A375 (cell line): Measurements from ENCODE around the gene HOXA3.

DNA sequence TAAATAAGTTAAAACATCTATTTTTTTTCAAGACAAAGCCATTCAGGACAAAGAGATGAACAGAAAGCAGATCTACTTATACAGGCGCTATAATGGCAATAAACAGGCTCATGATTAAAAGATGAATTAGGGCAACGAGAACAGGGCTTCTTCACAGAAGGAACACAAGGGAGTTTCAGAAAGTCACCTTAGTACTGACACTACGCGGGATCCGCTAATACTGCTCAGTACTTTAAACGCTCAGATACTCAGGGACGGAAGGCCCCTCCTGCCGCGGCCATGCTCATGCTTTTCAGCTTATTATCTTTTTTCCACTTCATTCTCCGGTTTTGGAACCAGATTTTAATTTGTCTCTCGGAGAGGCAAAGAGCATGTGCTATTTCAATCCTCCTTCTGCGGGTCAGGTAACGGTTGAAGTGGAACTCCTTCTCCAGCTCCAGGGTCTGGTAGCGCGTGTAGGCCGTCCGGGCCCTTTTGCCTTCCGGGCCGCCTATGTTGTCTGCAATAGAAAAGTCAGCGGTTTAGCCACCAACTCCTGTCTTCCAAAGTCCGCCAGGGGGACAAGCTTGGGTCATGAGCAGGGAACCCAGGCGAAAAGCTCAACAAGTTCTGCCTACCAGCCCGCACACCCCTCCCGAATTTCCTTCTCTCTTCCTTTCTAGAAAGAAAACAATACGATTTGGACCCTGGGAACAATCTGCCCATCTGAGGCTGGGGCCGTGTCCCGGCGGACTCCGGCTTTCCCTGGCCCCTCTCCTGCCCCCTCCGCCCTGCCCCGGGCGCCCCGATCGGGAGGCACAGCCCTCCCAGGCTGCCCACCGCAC, 1.7 kb downstream of the HOXA5 start:
- RAMPAGE, long total RNA = no peak

DNA sequence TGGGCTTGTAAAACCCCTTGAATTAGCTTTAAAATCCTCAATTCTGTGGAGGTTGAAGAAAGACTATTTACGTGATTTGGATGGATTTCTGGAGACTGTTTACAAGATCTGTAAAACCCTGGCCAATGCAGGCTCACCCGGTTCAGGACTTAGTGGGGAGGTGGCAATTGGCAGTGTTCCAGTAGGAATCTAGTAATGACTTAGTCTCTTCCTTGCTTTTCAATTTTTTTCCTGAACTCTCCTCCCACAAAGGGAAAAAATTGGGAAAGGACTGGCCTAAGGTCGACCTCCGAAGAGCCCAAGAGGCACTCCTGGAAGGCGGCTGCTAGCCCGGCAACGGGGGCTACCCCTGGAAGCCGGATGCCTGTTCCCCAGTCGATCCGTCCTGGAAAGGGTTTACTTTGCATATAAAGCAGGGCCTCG, 1.7 kb upstream of the HOXA6 start:
- RAMPAGE, long total RNA = no peak

GRCh38 chr7:27151880-27153191, at the start of gene HOXA3:
Gene HOXA3 (minus strand): TSS chr7:27152583.
- RAMPAGE, long total RNA = no peak

DNA sequence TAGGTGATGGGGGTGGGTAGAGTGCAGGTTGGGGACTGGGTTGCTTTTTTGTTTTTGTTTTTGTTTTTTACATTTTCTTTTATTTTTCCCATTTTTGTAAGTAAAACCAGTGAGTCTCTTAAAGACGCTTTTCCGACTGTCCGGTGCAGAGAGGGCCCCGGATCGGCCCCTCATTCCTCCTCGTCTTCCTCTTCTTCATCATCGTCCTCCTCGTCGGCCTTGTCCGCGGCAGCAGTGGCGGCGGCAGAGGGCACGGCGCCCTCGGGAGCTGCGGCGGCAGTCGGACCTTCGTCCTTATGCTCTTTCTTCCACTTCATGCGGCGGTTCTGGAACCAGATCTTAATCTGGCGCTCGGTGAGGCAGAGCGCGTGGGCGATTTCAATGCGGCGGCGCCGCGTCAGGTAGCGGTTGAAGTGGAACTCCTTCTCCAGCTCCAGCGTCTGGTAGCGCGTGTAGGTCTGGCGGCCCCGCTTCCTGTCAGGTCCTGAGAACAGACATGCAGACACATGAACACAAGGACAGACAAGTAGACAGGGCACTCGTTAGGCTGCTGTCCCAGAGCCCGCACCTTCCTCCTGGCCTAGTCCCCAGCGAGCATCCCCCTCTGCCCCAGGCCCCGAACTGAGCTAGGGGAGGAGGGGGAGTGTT, 1.6 kb downstream of the HOXA7 start:
- RAMPAGE, long total RNA = no peak

- RAMPAGE, long total RNA = no peak
Measured at GRCh38 chr7:27157366-27158504, 1.3 kb upstream of the HOXA7 start.

DNA sequence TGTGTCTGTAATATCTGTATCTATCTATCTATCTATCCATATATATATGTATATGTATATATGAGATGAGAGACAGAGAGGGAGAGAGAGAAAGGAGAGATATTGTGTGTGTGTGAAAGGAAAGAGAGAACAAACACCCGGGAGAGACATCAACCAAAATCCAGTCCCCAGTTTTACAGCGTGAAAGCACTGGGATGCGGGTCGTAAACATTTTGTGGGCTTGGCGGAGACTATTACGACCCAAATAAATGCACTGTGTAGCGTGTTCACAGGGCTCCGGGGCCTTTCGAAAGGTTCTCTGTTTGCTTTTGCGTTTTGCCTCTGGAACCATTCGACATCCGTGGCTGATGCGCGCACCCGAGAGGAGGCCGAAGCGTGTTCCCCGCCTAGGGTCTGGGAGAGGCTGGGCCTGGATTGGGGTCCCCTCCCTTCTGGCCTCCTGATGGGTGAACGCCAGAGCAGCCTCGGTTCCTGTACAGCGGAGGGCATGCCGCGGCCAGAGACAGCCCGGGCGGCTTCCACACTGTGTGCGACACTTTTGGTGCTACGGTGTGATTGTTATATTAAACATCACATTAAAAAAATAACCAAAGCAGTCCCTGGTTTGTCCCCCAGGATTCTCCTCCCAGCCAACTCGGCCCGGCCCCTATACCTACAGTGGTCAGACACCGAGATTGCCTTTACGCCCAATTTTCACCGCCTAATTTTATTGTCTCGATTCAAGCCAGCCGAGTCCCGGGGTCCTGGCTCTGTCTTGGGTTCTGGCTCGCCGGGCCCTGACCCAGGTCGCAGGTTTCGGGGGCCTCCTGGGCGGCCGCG, 3.6 kb upstream of the HOXA7 start:
- RAMPAGE, long total RNA = no peak

GRCh38 chr7:27170766-27171006, 3.4 kb downstream of the HOXA10 start:
- RAMPAGE, long total RNA = no peak

GRCh38 chr7:27173572-27174006, 531 bp downstream of the HOXA10 start:
- RAMPAGE, long total RNA = no peak

GRCh38 chr7:27175094-27176382, 1.4 kb upstream of the HOXA10 start:
- RAMPAGE, long total RNA = no peak

- RAMPAGE, long total RNA = no peak
Measured at GRCh38 chr7:27180543-27181732, 4.1 kb downstream of the HOXA11 start.

GRCh38 chr7:27193931-27194184, 6.0 kb downstream of the HOXA13 start:
- RAMPAGE, long total RNA = no peak

DNA sequence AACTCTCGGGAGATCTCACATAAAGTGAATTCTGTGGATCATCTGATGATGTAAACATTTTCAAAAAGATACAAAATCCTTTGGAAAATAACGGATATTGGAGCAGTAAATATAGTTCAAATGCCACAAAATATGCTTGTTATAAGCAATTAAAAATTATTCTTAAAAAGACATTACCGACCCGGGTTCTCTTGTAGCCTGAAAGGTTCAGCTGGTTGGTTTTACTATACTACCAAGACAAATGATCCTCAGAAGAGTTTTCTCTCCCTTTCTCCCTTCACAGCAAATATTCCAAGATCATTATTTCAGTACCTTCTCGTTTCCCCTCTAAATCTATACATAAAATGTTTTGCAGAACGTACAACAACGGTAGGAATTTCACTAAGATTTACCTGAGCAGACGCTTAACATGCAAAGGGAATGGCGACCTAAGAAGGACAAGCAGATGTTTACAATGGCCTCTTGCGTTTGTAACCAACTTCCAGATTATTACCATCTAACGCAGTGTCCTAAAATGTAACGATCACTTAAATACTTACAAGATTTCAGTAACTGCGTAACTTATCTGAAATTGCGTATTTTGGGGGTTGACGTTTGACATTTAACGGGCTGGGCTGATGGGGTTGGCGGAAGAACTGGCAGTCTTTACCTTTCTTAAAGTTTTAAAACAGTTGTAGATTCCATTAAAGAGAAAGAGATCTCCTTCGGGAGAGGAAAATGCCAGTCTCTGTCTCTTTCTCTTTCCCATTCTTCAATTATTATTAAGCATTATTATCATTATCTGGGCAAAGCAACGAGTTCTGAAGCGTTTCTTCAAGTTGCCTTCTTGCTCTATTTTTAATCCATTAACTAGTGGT, 2.3 kb downstream of the HOXA13 start:
- RAMPAGE, long total RNA = no peak

DNA sequence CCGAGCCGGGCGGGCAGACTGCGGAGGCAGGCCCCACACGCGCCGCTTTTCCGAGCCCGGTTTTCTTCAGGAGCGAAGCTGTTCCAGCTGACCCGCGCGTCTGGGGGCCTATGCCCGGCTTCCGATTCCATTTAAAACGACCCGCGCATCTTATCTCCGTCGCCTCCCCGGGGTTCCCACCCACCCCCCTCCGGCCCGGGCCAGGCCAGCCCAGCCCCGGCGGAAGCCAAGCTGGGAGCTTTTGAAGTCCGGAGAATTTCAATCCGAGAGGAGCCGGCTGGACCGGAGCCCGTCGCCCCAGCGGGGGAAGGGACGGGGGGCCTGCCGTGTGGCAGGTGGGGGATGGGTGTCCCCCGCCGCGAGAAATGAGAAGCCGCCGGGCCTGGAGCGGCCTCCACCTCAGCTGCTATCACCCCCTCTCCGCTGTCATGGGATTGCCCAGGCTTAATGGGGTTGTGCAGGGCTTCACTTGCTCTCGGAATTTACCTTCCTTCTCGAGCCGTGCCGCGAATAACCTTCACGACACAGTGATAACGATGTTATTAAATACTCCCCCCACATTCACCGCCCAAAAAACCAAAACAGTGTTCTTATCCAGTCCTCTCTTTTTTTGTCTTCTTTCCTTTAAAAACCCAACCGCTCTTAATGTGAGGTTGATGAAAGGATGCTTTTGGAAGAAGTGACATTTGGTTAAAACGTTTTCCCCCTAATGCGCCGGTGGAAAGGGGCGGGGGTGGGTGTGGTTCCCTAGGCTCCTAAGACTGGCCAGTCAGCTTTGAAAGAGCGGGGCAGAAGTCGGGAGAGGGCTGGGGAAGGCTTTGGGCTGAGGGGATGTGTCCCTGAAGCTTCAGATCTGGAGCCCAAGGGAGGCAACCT, 2.9 kb upstream of the EVX1 start:
- RAMPAGE, long total RNA = no peak

GRCh38 chr7:27375743-27376484, 133.3 kb downstream of the EVX1 start:
- RAMPAGE, long total RNA = no peak

- RAMPAGE, long total RNA = no peak
Measured at GRCh38 chr7:27698003-27698363, 35.3 kb upstream of the HIBADH start.

- RAMPAGE, long total RNA = no peak
Measured at GRCh38 chr7:27739092-27739922, 655 bp upstream of the TAX1BP1 start.

DNA sequence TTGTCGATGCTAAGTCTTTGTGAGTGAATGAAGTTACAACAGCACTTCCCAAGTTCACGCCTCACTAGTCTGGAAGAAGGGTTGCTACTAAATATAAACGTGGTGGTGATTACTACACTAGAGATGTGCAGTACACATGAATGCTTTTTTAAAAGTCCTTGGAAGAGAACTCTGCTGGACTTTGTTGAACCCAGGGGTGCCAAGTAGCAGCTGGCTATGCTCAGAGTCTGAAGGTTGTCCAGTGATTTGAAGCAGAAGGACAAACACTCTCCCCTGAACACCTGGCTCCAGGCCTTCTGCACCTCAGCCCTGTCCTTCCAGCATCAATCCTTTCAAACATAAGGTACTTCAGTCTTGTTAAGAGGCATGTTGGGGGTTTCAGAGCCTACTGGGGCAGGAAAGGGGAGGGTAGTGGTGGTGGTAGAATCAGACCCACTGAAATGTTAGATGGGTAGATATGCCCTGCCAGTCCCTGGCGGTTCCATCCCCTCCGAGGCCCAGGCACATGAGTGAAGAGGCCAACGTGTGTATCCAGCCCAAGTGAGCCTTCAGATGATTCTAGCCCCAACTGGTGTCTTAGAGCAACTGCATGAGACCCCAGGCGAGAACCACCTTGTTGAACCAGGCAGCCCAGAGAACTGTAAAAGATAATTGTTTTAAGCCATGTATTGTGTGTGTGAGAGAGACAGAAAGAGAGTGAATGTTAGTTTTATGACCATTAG, 94.4 kb downstream of the TAX1BP1 start:
- RAMPAGE, long total RNA = no peak

GRCh38 chr7:27897257-27897818, 157.4 kb downstream of the TAX1BP1 start:
- RAMPAGE, long total RNA = no peak

DNA sequence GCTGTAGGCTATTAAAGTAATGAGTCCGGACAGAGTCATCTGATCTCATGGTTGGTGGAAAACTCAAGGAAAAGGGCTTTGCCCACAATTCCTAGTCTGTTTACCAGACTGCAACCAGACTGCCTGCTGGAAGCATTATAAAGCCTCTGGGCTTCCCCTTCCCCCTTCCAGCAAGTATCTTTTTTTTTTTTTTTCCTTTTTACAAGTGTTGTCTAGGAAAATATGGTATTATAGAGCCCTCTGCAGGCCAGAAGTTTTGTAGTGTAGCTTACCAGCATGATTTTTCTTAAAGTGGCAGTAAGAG, 181.1 kb downstream of the TAX1BP1 start:
- RAMPAGE, long total RNA = no peak

DNA sequence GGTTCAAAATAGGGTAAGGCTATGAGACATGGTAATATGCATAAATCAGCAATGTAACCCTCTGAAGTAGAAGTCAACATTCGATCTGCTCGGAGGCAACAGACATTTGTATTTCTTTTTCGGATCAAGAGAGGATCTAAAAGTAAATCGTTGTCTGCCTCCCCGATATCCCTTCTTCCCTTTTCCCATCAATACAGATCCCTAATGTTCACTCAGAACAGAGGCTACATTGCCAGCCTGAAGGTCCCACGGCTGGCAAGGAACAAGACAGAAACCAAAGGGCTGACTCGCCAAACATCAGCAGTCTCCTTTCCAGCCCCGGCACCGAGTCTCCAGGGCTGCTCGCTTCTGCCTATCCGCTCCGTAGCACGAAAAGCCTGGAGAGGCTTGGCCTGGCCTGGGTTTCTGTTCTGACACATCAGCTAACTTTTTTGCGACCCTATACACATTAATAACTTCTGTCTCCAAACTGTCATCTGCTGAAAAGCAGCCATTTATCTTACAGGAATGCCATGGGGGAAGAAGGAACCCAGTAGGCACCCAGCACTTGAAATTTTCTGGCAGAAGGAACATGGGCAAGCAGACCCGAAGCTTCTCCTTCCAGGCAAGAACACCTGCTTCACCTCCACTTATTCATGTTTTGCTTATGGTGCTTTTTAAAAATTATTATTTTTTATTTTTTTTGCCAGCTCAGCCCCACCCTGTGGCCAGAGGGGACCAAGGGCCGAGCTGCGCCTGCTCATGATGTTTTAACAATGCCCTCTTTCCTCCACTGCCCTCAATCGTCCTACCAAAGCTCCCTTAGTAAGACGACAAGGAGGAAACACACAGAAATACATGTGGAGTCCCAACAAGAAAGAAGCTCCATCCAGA, 86.3 kb downstream of the JAZF1 start:
- RAMPAGE, long total RNA = no peak